ENCODE measurements around a stretch of chr2.

DNA sequence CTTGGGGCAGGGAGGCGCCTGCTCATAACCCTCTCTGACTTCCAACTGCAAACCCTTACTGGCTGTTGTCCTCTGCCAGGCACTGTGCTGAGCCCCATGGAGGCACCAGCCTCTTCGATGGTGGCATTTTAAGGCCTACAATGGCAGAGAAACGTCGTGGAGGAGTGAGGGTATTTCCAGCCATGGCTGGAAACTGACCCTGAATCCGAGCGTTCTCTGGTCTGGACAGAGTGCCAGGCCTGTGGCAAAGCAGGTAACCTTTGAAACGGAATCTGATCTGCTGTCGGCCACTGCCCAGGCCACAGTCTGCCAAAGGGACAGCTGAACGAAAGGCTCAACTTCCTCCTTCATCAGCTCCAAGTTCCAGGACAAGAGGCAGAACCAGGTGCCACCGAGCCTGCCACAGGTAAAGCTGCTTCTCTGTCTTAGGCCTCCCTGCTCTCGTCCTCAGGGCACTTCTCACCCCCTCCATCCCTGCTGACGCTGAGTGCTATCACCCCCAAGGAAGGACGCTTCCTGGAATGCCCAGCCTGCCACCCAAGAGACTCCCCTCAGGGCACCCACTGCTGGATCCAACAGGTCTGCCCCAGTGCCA lies 27.1 kb upstream of the ROCK2 start:
- RRBS: no CpG with 5 or more reads among the region's 13 CpGs

GRCh38 chr2:11496257-11496708 lies 30.3 kb upstream of the E2F6 start:
- RRBS: no CpG with 5 or more reads among the region's 11 CpGs

GRCh38 chr2:11524382-11525226 lies 9.2 kb upstream of the GREB1 start:
- RRBS: no CpG with 5 or more reads among the region's 9 CpGs

DNA sequence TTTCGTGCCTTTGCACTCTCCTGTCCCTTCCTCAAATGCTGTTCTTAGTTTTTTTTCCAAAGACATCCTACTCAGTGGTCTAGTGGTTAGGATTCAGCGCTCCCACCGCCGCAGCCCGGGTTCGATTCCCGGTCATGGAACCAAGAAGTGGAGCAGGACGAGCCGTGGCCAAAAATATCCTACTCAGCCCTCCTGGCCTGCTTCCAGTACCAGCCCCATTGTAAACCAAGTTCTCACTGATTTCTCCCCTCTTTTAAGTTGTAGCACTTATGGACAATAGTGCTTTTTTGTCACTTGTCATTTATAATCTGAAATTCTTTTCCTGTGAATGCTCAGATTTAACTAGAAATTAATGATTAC lies 17.8 kb downstream of the GREB1 start:
- RRBS: no CpG with 5 or more reads among the region's 9 CpGs

GRCh38 chr2:11553925-11554307 lies 20.1 kb downstream of the GREB1 start:
- RRBS: no CpG with 5 or more reads among the region's 3 CpGs

DNA sequence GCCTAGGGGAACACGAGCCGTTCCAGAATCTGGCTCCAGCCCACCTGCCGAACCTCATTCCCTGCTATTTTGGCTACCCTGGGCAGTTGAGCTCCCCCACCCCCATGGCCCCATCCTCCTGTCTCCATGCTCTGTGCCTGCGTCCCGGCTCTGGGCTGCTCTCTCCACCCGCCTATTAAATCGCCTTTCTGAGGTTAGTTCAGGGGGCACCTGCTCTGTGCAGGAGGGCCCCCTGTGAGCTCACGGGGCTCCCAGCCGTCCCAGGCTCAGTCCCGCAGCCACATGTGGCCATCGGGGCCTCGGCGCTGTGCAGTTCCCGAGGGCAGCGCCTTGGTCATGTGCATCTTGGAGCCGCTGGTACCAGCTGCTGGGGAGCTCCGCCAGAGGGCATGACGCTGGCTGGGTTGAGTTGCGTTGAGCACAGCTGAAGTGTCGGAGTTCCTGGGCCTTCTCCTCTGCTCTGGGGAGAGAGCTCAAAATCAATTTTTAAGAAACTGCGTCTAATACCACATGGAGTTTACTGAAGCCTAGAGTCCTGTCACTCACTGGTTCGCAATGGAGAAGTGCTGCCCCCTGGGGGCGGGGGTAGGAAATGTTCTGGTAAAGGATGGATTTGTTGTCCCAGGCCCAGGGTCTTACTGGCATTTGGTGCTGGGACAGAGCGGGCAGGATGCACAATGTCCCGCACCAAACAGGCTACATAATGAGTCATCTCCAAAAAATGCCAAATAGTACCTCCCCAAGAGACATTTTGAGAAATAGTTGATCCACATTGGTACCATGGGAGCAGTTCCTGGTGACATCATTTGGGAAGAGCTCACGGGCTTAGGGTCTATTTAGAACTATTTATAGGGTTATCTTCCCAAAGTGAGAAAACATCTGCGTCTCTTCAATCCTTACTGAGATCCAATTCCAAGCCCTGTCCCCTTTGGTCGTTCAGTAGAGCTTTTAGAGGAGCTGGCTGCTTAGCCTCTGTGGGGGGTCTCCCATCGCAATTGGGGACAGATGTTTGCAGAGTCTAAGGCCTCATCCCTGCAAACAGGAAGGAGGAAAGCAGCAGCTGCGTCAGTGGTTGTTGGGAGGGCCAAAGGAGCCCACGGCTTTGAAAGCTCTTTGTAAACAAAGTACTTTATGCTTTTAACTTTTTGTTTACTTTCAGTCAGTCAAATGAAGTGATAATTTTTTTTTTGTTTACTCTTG lies 48.9 kb downstream of the GREB1 start:
- RRBS: no CpG with 5 or more reads among the region's 31 CpGs

DNA sequence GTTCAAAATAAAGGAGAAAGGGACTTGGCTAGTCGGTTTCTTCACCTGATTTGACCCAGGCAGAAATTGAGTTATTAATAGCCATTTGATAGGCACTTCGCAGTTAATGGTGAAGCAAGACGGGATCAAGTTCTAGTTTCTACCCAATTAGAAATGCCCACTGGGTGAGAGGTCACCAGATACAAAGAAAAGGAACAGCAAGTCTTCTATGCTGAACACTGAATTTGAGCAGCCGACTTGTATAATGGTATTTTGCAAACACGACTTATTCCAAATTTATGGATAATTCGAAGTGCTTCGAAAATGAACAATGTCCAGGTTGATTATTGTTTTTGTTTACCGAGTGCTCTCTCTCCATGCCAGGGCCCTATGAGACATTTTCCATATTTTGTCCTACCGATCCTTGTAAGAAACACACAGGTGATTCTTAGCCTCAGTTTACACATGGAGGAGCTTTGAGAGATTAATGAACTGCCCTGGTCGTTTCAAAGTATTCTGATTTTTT lies 18.8 kb upstream of the NTSR2 start:
- RRBS: no CpG with 5 or more reads among the region's 10 CpGs

DNA sequence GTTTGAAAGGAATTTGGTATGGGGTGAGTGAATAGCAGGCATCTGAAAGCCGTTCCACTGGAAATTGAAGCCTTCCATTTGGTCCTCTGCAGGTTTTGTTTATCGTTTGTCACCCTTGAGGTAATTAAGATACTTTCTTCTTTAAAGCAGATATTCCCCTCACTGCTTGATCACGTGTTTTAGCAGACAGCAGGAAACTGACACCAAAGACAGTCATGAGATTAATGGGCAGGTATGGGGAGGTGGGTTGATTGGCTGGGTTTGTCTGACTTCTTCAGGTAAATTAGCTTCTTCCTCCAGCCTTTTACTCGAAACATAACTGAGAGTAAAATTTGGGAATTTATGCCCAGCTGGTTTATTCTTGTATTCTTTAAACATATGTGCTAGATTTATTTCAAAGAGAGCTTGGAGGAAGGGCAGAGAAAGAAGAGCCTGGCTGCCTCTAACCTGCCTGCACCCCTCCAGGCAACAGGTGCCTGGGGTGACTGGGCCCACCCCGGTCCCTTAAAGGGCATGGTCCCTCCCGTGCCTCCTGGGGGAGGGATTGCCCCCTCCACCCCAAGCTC lies 10.8 kb downstream of the LPIN1 start:
- RRBS: no CpG with 5 or more reads among the region's 6 CpGs

DNA sequence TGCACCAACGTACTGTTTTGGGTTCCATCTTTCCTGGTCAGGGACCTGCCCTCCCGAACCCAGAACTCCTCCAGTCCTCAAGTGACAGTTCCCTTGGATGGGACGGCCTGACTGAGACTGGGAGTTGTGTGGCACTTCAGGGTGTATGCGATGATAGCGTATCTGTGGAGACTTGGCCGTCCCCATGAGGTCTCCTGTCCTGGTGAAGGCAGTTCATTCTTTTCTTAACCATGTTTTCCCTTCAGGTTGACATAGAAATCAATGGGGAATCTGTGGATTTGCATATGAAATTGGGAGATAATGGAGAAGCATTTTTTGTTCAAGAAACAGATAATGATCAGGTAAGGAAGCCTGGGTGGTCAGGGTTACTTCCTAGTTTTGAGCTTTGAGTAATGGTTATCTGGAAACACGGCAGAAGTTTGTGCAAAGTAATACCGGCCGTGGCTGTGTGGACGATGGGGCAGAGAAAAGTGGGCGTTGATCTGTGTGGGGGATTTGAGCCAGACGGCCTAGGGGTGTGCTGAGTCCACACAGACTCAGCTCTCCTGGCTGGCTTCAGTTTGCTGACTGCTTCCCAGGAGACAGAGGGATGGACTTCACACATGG lies 21.2 kb downstream of the LPIN1 start:
- RRBS: no CpG with 5 or more reads among the region's 12 CpGs

DNA sequence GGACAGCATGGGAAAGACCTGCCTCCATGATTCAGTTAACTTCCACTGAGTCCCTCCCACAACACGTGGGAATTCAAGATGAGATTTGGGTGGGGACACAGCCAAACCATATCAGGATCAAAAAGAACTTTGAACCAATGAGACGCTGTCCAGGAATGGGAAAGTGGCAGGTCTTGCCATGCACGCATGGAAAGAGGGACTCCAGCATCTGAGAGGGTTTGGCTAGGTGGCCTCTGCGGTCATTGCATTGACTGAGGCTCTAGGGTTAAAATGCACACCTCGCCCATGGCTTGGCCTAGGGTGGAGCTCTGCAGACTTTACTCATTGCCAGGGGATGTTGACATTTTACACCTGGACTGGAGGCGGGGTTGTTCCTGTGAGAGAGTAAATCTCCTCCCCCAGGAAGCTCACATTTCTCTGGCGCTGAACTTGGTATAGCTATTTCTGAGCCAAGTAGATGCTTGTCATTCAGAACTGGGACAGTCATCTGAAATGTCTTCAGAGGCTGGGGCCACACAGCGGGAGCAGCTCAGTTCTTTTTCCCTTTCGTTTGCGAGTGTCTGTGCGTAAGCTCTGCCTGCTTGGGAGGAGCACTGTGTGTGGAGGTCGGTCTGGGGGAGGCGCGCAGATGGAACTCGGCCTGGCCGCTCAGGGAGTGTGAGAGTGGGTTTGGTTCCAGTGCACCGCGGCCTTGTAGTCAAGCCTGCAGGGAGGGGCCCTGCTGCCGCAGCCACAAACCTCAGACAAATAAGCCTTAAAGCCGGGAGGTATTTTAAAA lies 76.4 kb downstream of the LPIN1 start:
- RRBS: no CpG with 5 or more reads among the region's 20 CpGs

DNA sequence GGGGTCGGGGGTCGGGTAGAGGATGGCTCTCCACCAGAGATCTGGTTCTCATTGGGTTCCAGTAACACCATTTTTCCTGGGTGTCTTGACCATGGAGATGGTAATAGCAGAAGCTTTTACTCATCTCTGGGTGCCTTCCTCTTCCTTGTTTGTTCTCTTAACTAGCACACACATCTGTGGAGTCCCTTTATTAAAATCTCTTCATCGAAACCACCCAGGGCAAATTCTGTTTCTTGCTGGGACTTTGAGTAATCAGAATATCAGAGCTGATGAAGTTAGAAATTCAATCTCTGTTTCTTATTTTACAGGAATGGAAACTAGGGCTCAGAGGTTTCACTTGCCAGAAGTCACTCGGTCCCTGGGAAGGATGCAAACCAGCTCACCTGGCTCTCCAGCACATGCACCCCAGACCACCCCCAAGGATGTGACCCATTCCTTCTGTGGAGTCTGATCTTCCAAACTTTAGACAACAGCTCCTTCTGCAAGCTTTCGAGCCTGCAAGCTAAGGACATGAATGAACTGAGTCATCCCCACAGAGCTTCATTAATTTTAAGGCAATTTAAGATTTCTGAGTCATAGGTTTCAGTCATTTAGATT lies 14.8 kb upstream of the TRIB2 start:
- RRBS: no CpG with 5 or more reads among the region's 5 CpGs

DNA sequence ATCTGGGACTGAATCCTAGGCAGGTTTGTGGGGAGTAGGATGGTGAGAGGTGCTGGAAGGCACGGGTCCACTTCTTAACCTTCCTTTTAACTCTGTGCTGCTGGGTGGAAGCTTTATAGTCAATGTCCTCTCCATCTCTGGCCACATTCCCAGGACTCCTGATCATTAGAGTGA lies 1.3 kb upstream of the TRIB2 start:
- RRBS: no CpG with 5 or more reads among the region's 1 CpG

GRCh38 chr2:12718312-12719226 lies 1.8 kb downstream of the TRIB2 start:
- RRBS: 4% methylated on average over 10 of the region's 55 CpGs

- RRBS: no CpG with 5 or more reads among the region's 6 CpGs
These were observed 2.9 kb downstream of the TRIB2 start for GRCh38 chr2:12719553-12720114.

DNA sequence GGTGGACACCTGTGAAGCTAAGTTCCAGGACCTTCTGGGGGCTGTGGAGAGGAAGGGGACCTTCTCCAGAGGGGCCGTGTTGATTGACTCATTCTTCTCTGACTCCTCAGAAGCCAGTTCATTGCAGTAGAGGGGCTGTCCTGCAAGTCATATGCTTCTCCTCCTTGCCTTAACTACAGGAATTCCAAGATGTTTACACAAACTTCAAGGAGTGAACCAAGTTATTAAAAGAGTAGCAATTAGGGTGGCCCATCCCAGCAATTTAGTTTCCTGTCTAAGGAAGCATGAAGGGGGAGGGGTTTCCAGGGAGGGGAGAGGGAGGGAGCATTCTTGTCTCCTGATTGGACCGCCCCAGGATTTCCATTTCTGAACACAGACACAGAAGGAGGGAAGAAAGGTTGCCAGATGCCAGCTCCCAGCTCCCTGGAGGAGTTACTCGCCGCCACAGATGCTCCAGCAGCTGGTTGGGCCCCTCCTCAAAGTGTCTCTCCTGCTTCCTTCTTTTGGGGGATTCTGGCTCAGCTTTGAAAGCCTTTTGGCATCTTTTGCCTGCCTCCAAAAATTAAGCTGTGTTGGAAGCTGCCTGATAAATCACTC lies 107.6 kb downstream of the TRIB2 start:
- RRBS: no CpG with 5 or more reads among the region's 4 CpGs

GRCh38 chr2:13532331-13533210 lies 815.8 kb downstream of the TRIB2 start:
- RRBS: no CpG with 5 or more reads among the region's 22 CpGs

DNA sequence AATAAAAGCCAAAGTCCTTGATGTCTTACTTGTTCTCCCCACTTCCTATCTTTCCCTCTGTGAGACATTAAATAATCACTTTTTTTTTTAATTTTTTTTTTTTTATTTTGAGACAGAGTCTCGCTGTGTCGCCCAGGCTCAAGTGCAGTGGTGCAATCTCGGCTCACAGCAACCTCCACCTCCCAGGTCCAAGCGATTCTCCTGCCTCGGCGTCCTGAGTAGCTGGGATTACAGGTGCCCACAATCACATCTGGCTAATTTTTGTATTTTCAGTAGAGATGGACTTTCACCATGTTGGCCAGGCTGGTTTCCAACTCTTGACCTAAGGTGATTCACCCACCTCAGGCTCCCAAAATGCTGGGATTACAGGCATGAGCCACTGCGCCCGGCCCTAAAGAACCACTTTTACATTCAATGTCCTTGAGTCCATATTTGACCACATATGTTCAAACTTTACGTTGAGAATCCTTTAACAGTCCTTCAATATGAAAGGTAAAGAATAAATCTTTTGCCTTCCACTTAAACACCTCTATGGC lies 156.6 kb downstream of the NBAS start:
- RRBS: no CpG with 5 or more reads among the region's 9 CpGs

DNA sequence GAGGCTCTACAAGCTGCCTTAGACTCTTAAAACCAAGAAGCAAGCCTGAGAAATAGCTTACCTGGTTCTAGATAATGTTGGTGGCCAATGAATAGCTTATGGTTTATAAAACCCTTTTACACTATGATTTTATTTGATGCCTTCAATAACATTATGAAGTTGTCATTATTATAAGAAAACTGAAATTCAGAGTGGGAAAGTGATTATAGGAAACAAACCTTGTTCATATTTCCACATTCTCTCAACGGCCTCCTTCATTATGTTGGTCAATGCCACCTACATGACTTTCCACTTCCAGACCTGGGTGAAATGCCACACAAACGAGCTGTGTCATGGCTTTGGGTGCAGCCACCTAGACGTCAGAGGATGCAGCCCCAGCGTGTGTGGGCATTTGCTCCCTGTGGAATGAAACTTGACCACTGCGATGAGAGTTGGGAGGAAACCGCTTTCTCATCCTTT lies 291.1 kb downstream of the CYRIA start:
- RRBS: no CpG with 5 or more reads among the region's 6 CpGs

- RRBS: no CpG with 5 or more reads among the region's 6 CpGs
These were observed 117.9 kb downstream of the CYRIA start for GRCh38 chr2:16547695-16548233.

DNA sequence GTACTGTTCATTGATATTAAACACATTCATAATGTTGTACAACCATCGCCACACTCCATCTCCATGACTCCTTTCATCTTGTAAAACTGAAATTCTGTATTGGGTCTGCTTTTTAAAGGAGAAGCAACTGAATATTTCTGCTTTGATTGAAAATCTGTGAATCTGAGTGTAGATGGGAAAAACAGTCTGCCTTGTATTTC lies 99.5 kb downstream of the CYRIA start:
- RRBS: no CpG with 5 or more reads among the region's 1 CpG

Measured in iris pigment epithelial cell (primary cell).